Daoy (cell line): ENCODE measurements around the gene TAC1.

- RAMPAGE, long total RNA: no peak
Observed at GRCh38 chr7:95470435-95471001, 15.2 kb upstream of the ASB4 start.

DNA sequence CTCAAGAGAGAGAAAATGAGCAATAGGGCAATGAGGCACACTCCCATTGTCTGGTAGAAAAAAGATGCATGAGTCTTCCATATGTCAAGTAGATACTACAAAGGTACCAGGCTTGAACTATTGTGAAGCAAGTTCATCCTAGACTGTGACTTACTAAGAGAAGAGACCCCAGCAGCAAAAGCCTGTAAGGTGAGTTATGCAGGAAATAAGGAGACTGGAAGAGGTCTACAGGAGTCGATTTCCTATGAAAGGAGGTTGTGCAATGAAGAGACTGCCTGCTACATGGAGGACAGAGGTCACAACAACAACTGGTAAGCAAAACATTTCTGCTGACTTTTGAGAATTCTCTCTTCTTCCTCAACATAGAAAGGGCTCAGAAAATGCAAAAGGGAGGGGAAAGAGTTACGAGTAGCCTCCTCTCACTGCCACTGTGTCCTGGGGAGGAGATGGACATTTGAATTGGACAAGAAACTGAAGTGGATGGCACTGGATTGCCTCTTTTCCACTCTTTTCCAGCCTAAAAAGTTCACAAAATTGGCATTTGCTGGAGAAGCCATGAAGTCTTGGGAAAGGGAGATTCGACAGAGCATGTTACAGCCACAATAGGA, 42.4 kb downstream of the PDK4 start:
- RAMPAGE, long total RNA: no peak

- RAMPAGE, long total RNA: no peak
Observed at GRCh38 chr7:95584111-95585119, 11.9 kb downstream of the PDK4 start.

DNA sequence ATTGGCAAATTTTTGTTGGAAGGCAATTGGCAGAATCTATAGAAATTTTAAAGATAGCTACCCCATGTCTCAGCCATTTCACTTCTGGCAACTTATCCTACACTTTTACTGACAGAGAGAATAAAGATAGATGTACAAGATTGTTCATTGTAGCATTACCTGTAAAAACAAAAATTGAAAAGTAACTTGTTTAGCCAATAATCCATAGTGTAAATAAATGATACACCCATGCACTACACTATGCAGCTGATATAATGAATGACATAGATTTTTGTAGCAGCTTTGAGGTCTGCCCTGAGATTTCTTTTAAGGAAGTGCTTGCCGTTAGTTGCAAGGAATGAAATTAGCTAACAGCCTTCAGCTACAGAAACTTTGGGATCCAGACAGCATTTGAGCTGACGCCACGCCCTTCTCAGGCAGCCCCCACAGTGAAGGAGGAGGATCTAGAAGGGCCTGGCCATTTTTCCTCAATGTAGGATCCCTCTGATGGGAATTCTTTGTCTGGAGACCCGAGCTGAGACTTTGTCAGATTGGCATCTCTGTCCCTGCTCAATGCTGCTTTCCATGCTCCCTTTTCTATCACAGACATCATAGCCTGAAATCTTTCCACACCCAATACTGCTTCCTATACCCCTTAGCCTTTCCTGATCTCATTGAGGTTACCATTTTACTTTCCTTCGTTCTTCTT, 6.1 kb upstream of the PDK4 start:
- RAMPAGE, long total RNA: no peak

- RAMPAGE, long total RNA: no peak
Observed at GRCh38 chr7:95628711-95629546, 32.6 kb upstream of the PDK4 start.

- RAMPAGE, long total RNA: no peak
Observed at GRCh38 chr7:95683917-95684537, 87.7 kb upstream of the PDK4 start.

GRCh38 chr7:95917094-95917471, 144.7 kb downstream of the DYNC1I1 start:
- RAMPAGE, long total RNA: no peak

GRCh38 chr7:96179347-96179893, 142.5 kb downstream of the SLC25A13 start:
- RAMPAGE, long total RNA: no peak

- RAMPAGE, long total RNA: no peak
Observed at GRCh38 chr7:96202671-96203352, 119.1 kb downstream of the SLC25A13 start.

GRCh38 chr7:96236160-96236710, 85.7 kb downstream of the SLC25A13 start:
- RAMPAGE, long total RNA: no peak

- RAMPAGE, long total RNA: no peak
Observed at GRCh38 chr7:97731766-97732294, at the start of gene TAC1. Gene TAC1, plus strand, starts transcription at chr7:97732086.

GRCh38 chr7:98120497-98120949, 13.9 kb downstream of the LMTK2 start:
- RAMPAGE, long total RNA: no peak

DNA sequence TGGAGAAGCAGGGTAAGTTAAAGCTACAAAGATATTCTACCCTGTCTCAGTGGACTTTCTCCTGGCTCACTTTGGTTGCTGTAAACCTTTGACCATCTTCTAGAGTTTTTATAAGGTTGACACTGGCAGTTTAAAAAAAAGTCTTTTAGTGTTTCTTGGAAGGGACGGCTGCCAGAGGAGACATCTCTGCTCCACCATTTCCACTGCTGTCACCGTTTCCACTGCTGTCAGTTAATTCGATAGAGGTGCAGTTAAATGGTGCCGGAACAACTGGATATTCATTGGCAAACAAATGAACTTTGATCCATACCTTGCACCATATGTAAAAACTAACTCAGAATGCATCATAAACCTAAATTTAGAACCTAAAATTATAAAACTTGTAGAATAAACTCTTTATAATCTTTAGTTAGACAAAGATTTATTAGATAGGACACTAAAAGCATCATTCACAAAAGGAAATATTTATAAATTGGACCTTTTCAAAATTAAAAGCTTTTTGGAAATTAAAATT, 42.7 kb downstream of the LMTK2 start:
- RAMPAGE, long total RNA: no peak

GRCh38 chr7:98252253-98252776, 283 bp upstream of the TECPR1 start:
- RAMPAGE, long total RNA: no peak

DNA sequence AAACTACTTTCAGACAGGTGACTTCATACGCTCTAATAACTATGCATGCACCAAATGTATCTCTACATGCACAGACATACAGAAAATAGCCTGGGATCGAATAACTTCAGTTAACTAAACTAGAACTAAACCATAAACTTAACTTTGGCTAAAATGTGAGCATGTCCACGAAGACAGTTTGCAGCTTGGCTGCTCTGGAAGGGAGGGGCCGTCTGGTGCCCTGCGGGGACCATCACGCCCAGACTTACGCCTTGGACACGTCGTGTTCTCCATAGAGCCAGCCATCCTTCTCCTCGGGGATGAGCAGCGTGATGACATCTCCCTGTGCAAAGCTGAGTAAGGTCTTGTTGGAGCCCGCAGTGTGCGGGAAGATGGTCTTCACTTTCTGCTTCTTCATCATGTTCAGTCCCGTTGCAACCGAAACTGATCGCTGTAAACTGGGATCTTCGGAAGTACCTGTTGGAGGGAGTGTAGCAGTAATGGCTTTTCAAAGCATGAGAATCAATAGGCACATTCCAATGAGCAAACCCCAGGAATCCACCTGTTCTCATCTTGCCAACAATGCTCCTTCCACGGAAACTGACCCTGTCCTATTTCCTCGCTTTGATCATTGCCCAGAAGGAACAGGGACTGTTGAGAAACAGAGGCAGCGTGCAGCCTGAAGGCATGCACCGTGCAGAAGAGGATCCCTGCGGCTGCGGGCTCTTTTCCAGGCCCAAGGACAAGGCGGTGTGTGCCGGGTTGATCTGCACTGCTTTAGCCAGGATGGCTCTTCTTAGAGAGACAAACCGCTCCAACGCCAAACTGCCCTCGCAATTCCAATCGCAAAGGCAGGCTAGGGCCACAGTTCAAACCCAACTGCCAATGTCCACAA, 26.2 kb downstream of the BRI3 start:
- RAMPAGE, long total RNA: no peak

DNA sequence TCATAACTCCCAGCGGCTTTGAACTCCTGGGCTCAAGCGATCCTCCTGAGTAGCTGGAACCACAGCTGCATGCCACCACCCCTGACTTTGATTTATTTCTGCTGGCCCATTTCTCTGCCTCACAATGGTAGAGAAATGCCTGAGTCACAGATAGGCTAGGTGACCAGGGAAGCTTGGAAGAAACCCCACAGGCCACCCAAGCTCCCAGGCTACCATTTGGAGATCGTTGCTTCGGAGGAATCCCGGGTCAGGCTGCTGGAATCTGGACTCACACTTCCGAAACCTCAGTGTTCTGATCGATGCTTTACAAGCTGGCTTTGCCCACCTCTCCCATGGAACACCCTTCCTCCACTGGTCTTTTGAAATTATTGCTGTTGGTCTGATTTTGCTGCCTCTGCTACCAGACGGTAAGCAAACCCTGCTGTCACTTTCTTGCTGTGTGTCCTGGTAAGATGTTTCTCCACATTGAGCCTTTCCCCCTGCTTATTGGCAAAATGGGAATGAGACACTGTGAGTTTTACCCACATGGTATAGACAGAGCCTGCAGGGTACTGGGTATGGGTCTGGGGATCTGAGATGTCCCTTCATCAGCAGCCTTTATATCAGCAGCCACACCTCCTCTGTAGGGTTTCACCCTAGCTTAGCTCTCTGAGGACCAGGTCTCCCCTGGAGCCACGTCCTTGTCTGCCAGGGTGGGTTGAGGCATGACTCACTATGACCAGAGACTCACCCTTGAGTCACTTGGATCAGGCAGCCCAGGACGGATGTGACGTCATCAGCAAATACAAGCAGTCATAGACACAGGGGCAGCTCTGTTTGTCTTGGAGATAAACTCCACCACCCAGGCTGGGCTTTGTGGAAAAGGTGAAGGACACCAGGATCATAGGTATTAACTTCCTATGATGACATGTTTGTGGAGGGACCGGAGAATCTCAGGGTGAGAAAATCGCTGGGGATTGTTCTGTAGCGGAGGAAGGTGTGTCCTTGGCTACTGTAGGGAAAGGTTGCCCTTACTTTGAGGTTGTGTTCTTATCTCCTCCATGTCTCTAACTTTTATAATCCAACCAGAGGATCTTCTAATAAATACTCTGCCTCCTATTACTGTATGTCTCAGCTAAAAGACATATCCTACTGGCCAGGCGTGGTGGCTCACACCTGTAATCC, 17.8 kb upstream of the BAIAP2L1 start:
- RAMPAGE, long total RNA: no peak

GRCh38 chr7:98421015-98421239, 20.0 kb upstream of the BAIAP2L1 start:
- RAMPAGE, long total RNA: no peak

DNA sequence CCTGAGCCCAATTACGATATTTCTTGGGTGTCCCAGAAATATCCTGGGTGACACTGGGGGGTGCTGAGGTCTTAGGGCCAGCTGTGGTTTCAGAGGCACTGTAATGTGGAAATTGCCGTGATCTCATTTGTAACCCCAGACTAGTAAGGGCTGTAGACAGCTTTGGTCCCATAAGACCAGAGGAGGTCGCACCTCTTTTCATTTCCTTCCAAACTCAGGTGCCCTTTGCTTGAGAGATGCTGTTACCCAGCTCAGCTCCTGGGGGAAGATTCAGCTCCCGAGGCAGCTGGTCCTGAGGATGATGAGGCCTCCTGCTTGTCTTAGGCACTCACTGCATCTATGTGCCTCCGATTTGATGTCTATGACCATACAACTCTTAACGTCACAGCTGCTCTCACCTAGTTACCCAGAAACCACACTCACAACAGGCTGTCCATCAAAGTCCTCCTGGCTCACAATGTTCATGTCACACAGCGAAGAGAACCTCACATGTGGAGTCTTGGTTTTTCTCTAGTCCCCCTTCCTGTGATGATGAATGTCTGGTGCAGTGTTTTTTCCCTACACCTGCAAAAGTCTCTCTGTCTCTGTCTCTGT, 102.4 kb upstream of the NPTX2 start:
- RAMPAGE, long total RNA: no peak

- RAMPAGE, long total RNA: no peak
Observed at GRCh38 chr7:98616232-98616828, 755 bp upstream of the NPTX2 start.

DNA sequence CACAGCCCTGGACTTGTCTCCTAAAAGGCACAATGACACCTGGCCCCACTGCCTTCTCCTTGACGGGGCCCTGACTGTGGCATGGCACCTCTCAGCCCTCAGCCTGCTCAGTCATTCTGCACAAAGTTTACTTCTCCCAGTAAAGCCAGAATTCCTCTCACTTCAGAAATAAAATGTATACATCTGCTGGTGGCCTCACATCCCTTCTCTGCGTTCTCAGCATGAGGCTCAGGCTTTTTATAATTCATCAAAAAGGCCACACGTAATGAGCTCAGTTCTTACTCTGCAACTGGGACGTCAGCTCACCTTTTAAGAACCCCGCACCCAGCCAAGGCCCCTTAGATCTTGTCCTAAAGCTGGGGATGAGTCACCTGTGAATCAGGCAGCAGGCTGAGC, 47.4 kb downstream of the TMEM130 start:
- RAMPAGE, long total RNA: no peak